ENCODE measurements around a stretch of chr17.

DNA sequence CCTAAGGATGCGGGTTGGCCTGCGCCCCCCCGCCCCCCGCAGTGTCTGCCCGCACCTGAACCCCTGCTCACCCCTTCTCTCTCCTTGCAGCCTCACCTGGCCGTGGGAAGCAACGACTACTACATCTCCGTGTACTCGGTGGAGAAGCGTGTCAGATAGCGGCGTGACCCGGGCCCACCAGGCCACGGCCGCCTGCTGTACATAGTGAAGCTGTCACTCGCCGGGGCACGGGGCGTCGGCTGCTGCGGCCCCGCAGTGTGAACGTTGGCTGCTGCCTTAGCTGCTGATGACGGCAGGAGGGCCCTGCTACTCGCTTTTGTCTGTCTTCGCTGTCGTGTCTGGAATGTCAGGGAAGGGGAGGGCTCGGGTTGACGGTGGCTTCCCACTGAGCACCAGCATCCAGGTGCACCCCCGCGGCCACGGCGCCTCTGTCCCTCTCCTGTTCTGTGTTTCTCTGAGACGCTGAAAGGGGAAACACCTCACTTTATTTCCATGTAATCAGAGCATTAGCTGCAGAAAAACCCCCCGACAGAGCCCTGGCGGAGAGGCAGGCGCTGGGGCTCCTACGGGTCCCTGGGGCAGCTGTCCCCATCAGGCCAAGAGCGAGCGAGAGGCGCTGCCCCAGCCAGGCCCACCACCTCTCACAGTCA, 27.3 kb upstream of the CHMP6 start:
- PRO-cap, result no peak

GRCh38 chr17:80970007-80970972, 21.4 kb upstream of the CHMP6 start:
- PRO-cap, result no peak

DNA sequence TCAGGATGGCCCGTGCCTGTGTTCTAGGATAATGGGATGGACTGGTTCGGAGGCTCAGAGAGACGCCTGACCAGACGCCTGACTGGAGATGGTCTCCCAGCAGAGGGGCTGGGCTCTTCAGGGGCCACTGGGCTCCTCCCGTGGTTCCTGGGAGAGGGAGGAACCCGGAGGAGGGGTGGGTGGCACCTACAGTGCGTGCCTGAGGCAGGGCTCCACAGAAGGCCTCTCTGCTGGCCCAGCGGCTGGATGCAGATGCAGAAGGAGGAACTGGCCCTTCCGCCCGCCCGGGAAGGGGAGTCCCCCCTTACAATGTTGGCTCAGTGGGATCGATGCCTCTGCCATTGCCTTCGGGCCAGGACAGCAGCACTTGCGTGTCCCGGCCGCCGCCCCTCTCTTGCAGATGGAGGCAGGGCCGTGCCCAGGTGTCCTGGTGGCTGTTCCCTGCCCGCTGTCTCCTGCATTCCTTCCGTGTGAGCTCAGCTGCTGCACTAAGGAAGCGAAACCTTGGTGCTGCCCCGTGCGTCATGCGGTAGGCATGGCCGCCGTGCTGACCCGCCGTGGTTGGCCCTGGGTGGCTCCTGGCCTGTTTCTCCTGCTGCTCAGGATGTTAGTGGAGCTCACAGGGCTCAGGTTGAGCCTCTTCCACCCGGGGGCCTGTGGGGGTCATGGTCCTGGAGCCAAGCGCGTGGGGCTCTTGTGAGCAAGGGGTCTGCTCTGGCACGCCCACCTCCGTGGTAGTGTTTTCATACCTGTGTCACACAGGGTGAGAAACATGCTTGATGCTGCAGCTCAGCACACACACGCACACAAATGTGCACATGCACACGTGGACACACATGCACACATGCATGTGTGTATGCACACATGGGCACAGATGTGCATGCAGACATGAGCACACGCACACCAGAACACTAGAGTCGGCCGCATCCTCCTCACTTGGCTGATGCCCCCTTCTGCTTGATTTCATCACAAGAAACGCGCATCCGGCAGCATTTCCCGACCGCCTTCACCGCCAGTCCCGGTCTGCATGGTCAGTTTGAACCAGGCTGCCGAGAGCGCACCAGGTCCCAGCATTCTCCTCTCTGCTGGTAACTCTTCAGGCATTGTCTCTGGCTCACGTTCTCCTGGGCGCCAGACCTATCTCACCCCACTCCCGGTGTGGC, 15.3 kb downstream of the BAIAP2 start:
- PRO-cap, result no peak

GRCh38 chr17:81090330-81090720, 55.4 kb downstream of the BAIAP2 start:
- PRO-cap, result no peak

GRCh38 chr17:81165599-81166063, 324 bp downstream of the PVALEF start:
- PRO-cap, result no peak

DNA sequence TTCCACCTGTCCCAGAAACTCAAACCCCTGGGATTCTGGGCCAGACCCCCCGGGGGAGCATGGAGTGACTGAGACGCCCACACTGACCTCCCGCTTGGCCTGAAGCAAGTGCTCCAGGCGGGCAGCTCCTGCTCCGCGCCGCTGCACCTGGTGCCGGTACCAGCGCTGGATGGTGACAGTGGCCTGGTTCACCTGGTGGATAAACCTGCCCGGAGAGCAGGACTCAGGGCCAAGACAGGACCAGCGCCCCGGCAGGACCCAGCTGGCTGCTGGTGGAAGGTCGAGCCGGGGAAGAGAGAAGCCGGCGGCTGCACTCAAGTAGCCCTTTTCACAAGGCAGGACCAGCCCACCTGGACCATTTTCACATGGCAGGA, 22.5 kb downstream of the CEP131 start:
- PRO-cap, result no peak

DNA sequence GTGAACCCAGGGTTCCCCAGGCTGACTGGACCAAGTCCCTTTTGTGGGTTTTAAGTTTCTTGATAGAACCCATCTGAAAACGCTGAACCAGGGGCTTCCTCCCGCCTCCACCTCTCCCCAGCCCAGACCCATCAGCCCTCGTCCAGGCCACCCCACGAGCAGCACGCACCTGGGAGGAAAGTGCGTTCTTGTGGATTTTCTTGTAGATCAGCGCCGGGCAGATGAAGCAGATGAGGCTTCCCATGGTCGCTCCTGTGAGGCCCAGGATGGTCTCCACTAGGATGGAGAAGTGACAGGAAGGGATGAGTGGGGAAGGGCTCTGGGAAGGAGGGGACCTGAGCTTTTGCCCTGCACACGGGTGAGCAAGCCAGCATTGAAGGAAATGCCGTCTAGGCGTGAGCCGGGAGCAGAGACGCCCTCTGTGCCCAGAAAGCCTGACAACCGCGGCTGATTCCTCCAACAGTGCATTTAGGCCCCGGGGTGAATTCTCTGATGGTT, 24.3 kb downstream of the SLC38A10 start:
- PRO-cap, result no peak

DNA sequence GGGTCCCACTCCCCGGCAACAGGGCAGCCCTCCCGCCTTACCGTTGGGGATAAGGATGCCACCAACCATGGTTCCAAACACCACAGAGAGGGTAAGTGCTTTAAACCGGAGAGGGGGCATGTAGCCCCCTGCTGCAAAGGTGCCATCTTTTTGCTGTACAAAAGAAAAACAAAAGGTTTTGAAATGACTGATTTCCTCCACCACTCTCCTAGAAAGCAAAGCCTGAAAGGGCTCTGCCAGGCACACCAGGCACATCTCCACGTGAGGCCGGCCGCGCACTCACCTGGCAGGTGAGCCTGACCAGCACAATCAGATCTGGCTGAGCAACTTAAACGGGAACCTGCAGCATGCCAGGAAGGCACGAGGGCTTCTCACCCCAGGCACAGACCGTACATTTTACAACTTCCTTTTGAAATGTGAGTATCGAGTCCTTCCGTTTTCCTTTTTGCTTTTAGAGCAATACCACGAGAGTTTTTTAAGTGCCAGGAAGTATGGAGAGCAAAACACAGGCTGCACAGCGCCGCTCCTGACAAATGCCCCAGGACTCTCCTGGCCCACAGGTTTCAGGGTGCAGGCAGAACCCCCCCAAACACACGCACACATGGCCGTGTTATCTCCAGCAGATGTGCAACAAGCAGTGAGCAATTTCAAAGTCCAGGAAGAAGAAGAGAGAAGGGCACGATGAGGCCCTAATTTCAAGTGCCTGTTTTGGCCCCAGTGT, 22.5 kb downstream of the SLC38A10 start:
- PRO-cap, result no peak

DNA sequence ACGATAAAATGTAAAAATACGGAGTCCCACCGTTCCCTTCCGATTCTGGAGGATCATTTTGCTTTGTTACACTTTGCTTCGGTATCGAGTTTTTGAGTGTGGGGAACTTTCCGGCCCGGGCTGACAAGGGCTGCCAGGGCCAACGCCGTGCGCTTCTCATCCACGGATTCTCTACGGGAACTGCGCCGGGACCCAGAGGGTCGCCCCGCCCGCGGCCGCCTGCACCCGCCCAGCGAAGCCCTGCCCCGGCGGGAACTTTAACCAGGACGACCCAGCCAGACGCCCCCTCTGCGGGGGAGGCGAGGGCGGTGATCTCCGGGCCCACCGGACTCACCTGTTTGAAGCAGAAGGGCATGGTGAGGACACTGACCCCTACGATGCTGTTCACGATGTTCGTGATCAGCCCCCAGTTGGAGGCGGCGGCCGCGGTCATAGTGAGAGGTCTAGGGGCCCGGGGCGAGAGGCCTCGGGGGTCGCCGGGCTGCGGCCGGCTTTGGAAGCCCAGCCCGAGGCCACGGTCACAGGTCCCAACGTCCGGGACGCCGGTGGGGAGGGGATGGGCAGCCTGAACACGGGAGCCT, 528 bp downstream of the SLC38A10 start:
- PRO-cap, result no peak

DNA sequence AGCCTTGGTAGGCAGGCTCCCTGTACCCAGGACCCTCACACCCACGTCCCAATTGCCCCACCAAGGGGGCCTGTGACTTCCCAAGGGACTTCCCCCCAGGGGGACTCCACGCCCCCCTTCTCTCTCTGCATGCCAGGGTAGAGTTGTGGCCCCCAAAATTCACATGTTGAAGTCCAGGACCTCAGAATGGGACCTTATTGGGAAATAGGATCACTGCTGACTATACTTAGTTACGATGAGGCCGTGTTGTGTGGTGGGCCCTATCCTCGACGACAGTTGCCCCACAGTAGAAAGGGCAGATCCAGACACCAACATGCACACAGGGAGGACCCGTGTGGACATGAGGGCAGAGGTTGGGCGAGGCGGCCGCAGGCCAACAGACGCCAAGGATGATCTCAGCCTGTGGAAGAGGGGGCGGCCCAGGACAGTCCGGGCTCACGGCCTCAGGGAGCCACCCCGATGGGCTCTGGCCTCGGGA, 8.9 kb upstream of the SLC38A10 start:
- PRO-cap, result no peak

GRCh38 chr17:81329251-81330592, 34.6 kb upstream of the SLC38A10 start:
- PRO-cap, result no peak

- PRO-cap, result unidirectional peak, minus-strand start at chr17:81351559
Measured at GRCh38 chr17:81351468-81352027, 43.7 kb upstream of the BAHCC1 start.

GRCh38 chr17:81354850-81355332, 40.4 kb upstream of the BAHCC1 start:
- PRO-cap, result no peak

GRCh38 chr17:81384942-81386221, 9.9 kb upstream of the BAHCC1 start:
- PRO-cap, result no peak

DNA sequence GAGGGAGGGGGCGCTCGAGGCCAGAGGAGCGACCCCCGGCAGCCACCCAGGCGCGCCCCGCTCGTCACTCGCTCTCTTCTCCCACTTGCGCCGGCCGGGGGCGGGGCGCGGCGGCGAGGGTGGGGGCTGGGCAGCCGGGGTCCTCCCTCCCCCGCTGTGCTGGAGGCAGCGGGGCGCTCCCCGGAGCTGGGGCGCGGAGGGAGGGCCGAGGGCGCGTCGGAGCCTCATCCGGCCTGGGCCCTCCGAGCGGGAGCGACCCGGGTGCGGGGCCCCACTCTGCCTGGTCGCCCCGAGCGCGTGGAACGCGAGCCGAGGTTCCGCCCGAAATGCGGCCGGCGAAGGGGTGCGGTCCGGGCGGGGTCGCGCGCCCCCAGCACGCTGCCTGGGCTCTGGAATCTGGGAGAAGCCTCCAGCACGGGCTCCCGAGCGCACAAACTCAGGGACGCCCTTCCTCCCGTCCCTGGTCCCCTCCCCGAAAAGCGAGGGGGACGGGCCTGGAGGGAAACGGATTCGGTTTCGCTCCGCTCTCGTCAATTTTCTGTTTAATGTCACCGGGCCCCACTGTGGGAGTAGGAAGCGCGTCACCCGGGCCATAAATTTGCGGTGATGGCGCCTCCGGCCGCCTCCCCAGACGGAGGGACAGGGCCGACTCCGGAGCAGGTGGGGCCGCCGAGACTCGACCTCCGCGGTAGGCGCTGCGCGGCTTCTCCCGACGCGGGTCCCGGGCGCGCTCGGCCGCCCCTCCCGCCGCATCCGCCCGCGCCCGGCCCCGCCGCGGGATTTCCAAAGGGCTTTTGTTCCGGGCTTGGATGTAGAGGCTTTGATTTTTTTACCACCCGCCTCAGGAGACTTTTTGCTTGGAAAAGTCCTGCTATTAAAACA, 8.2 kb upstream of the BAHCC1 start:
- PRO-cap, result no peak

DNA sequence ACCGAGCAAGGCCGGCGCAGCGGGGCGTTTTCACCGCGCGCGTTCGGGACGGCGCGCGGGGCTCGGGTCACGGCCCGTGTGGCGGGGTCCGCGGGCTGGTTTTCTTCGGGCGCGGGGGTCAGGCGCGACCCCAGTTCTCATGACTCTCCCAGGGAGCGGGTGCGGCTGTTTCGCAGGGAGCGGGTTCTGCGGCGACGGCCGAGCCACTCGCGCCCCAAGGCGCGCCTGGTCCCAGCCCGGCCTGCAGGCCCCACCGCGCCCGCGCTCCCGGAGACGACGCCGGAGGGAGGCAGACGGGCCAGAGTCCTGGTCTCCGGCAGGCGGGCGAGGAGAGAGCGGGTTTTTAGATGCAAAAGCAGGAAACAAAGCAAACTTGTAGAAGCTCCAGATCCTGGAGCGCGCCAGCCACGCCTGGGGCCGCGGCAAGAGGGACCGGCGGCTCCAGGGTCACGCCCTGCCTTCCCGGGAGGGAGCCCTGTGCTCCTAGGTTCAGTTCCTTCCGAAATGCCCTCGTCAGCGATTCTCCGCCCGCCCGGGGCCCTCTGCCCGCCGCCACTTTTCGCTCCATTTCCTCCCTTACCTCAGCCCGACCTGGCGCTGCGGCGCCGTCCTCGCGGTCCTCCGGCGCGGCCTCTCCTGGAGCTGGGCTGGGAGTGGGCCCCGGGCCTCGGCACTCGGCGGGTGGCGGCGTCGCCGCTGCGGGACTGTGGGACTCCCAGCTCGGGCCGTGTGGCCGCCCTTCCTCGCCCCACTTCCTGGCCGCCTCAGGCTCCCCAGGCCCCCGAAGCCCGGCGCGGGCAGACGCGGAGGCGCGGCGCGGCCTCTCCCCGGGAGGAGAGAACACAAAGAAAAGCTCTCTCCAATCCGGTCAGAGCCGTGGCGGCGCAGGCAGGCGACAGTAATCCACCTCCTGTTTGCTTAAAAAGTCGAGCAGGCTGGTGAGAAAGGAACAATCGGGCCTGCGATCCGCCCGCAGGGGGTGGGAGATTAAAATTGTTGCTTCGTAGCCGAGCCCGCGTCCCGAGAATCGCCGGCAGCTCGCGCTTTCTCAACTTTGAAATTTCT, 1.4 kb downstream of the BAHCC1 start:
- PRO-cap, result bidirectional peak, plus-strand start at position 581 of the sequence, minus-strand start at position 349 of the sequence; bidirectional peak, plus-strand start at position 871 of the sequence, minus-strand start at position 849 of the sequence; bidirectional peak, plus-strand start at position 949 of the sequence, minus-strand start at position 995 of the sequence; bidirectional peak, plus-strand start outside the sequence, minus-strand start at position 1,029 of the sequence

- PRO-cap, result bidirectional peak, plus-strand start at chr17:81400393, minus-strand start at chr17:81400288
Measured at GRCh38 chr17:81400174-81400977, 5.1 kb downstream of the BAHCC1 start.

GRCh38 chr17:81402352-81403167, 7.3 kb downstream of the BAHCC1 start:
- PRO-cap, result unidirectional peak, minus-strand start at chr17:81402745

DNA sequence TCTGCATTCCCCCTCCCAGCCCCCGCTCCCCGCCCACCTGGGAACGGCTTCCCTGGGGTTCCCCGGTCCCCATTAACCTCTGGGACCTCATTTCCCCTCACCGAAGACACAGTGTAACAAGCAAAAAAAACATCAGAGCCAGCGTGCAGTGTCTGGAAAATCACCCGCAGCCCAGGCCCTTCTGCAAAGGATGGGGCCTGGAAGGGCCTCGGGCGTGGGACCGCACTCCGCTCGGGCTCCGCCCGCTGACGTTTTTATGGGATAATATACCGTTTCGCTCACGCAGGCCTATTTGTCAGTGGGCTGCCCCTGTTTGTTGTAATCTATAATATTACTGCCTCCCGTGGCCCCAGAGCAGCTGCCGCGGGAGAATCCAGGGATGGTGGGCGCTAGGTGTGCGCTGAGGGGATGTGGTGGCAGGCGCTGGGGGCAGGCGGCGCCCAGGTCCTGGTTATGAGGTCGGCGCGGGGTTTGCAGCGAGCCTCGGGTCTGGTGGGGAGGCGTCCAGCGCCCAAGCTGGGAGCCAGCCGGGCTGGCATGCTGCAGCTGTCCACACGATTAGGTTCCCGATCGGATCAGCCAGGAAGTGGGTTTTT, 11.2 kb downstream of the BAHCC1 start:
- PRO-cap, result no peak

GRCh38 chr17:81421000-81421614, 25.9 kb downstream of the BAHCC1 start:
- PRO-cap, result no peak

Data from NALM6 (cell line).